Measurements from ENCODE around the genes PDLIM4, KIF3A, SEPTIN8 and LEAP2.

DNA sequence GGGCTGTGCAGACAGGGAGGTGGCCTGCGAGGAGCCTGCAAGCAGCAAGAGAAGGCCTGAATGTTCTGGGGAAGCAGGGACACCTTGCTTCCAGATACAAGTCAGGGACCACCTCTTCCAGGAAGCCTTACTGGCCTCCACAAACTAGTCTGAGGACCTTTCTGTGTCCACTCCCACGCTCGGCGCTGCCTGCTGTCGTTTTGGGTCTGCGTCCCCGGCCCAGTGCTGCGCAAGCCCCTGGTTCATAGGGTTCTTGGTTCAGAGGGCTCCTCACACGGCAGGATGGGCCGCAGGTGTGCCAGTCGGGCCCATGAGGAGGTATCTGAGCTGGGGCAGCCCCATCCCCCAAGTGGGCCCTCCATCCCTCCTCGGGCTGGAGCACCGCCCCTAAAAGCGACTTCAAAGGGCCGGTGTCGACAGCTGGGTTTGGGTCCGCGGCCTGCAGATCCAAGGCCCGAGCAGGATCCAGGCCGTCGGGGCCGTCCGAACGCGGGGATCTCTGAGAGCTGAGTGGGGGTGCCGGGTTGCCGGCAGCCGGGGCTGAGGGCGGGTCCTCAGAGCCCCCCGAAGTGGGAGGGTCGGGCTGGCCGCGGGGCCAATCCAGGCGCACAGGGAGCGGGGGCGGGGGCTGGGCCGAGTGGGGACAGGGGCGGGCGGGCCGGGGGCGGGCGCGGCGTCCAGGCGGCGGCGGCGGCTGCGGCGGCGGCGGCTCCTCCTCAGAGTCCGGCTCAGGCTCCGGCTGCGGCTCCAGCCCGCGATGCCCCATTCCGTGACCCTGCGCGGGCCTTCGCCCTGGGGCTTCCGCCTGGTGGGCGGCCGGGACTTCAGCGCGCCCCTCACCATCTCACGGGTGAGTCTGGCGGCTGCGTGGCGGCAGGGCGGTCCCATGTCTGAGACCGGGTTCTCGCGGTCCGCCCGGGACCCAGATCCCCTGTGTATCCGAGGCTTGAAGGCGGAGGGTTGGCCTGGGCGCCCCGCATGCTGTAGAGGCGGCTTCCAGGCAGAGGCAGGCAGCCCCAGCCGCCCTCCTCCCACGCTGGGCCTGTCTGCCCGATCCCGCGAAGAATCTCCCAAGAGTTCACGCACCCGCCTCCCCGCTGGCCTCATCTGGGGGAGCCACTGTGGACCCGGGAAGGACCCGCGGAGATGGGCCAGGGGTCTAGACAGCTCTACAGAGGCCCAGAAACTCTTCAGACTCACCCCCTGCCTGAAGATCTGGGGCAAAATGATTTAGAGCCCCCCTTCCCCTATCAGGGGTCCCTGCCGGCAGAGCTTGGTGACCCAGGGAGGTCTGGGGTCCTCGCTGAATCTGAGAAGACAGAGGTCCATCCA is at the start of gene PDLIM4:
TSS of gene PDLIM4 (plus strand) at position 719 of the 1,332 bp plus-strand sequence.
- PRO-cap = bidirectional peak, plus-strand start at position 719 of the sequence, minus-strand start at position 500 of the sequence

GRCh38 chr5:132278290-132278857 is 15.8 kb upstream of the SLC22A4 start:
- PRO-cap = no peak

DNA sequence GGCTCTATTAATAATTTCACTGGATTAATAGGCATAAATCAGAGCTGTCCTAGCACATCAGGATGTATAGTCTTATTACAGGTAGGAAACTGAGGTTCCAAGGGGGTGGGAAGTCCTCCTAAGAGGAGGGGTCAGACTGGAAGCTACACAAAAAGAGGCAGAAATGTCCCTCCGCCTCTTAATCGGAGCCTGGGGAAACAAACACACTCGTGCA is 1.3 kb upstream of the SLC22A4 start:
- PRO-cap = no peak

GRCh38 chr5:132368218-132368759 is 1.2 kb upstream of the SLC22A5 start:
- PRO-cap = no peak

DNA sequence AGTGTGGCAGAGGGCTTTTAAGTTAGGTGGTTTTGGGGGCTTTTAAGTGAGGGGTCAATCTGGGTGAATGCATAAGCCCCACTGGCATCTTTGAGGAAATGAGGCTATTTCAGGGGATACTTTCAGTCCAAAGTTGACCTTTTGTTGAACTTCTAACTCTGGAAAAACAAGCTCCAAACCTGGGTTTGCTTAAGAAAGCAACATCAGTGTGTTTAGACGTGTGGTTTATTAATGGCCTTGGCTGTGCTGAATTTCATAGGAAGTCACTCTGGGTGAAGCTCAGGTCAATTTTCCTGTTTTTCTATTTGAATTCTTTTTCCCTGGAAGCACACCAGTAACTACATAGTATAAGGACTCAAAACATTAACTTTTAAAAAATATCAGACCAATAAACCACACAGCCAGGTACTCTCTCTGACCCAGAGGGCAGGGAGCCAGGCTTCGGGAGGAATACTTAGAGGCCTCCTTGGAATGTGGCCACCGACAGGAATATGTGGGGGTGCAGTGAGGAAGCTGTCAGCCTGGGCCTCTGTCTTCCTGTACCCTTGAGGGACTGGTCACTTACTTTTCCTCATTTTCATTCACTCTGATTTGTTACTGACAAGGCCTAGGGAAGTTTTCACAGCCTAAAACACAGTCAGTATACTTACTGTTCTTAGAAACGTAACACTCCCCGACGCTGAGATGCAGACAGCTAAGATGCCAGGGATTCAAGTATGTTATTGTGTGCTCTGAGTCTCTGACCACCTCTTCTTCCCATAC is 18.8 kb downstream of the SLC22A5 start:
- PRO-cap = no peak

DNA sequence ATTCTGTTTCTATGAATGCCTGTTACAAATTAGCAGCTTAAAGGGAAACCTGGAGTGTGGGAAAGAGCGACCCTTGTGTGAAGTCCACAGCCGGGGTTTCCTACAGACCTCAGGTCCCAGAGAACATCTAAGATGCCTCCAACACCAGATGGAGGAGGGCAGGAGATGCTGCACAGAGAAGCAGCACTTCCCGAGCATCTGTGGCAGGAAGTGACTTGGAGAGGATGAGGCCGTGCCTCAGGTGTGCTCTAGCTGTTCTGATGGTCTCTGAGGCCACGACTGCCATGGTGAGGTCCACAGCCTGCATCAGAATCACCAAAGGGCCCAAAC is 26.7 kb downstream of the IRF1 start:
- PRO-cap = no peak

GRCh38 chr5:132471331-132472552 is 18.8 kb downstream of the IRF1 start:
- PRO-cap = no peak

DNA sequence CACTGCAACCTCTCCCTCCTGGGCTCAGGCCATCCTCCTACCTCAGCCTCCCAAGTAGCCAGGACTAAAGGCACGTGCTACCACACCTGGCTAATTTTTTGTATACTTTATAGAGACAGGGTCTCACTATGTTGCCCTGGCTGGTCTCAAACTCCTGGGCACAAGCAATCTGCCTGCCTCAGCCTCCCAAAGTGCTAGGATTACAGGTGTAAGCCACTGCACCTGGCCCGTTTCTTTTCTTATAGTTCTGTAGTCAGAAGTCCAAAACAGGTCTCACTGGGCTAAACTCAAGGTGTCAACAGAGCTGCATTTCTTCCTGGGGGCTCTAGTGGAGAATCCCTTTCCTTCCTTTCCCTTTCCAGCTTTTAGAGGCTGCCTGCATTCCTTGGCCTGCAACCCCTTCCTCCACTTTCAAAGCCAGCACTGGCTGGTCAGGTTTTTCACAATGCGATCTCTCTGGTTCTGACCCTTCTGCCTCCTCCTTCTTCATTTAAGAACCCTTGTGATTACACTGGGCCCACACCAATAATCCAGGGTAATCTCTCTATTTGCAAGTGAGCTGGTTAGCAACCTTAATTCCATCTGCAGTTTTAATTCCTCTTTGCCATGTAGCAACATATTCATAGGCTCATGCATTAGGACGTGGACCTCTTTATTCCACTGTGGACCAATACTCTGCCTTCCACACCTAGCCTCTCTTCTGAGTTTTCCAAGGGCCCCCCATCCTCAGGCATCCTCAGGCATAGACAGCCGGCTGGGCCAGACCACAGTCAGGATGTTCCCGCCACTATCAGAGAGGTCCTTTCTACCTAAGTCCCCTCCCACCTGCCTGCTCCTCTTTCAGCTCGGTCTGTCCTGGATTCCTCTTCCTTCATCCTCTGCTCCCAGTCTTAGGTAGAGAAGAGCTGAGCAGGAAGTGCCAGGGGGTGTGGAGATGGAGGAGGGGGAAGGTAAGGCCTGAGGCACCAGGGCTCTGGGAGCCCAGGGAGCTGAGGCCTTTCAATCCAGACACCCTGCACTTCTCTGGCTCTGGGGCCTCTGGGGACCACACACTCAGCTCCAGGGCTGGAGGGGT is 16.1 kb downstream of the IRF1 start:
- PRO-cap = no peak

DNA sequence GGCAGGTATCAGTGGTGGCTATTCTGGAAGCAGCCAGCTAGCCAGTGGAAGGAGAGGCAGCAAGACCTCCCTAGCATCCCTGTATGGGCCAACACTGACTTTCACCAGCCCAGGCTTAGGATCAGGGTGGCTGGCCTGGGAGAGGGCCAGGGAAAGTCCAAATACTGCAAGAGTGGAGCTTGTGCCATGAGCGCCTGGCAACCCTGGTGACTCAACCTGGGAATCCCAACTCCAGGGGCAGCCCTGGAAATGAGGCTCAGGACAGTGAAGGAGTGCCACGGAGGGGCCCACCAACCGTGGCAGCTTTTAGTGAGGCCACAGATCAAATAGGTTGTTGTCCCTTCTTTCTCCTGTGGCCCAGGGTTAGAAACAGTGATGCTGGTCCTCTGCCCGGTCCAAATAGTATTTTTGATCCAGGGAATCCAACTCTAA is 7.7 kb upstream of the IRF1 start:
- PRO-cap = no peak

- PRO-cap = bidirectional peak, plus-strand start at chr5:132737753, minus-strand start at chr5:132737505
These were observed at the start of gene KIF3A for GRCh38 chr5:132736636-132737812. KIF3A (minus strand) TSS chr5:132737546.

- PRO-cap = bidirectional peak, plus-strand start at chr5:132777255, minus-strand start at chr5:132777239; bidirectional peak, plus-strand start at chr5:132777351, minus-strand start at chr5:132777352
These were observed at the start of gene SEPTIN8 for GRCh38 chr5:132776865-132777599. SEPTIN8 (minus strand) TSS chr5:132777239.

DNA sequence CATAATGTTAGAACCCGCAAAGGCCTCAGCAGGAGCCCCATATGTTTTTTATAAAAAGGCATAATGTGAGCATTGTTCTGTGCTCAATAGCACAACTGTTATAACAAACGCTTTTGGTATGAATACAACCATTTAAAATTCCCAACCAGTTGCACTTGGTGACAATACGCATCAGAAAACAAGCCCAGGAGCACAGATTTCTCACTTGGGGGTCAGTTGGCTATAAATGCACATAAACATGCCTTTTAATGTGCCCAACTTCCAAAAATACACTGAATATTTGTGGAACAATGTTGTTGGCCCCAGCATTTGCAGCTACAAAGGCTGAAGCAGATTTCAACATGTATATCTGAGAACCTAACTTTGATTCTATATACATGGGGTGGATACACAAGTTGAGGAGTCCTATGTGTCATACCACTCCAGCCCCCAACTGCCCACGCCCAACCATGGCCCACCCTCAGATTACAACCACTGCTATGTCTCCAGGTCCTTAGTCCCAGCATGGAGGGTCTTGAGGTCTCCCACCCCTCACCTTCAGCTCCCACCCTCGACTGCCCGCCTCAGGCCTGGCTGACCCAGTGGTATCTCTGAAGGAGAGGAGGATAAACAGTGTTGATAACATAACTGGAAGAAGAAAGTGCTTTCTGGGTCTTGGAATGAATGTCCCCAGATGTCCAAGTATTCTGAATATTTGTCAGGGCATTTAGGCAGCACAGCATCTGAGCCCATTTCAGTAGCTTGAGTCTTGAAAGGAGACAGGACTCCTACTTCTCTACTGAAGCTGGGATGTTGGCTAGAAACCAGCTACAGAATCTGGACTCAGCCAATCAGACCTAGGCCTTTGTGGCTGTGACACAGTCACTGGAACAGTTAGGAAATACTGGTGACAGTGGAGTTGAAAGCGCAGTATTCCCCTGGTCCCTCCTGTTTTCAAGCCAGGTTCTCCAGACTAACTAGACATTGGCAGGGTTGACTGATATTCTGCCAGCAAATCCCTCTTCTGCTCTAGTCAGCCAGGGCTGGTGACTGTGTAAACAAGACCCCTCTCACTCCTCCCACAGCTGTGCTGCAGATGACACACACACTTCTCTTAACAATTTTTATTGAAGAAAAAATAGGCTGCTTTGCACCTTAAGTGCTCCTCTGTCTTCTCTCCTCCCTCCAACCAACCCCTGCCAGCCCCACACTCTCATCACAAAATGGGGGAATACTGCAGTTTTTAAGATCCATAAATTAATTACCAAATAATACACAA is 8.4 kb downstream of the SOWAHA start:
- PRO-cap = no peak

- PRO-cap = no peak
These were observed 12.9 kb downstream of the GDF9 start for GRCh38 chr5:132853184-132853893.

- PRO-cap = no peak
These were observed at the start of gene LEAP2 for GRCh38 chr5:132872898-132873907. LEAP2 (plus strand) TSS chr5:132873668.

- PRO-cap = no peak
These were observed 4.3 kb downstream of the LEAP2 start for GRCh38 chr5:132877358-132878482.

DNA sequence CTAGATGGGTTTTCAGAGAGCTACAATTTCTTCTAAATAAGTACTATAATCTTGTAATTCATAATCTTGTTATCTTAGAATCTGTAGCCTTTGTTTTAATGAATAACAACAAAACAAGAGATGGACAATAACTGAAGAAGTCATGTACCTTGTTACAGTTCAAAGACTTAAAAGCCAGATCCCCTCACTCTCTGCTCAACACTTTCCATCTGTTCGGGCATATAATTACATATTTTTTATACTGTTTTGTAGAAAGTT is 10.1 kb downstream of the LEAP2 start:
- PRO-cap = no peak

DNA sequence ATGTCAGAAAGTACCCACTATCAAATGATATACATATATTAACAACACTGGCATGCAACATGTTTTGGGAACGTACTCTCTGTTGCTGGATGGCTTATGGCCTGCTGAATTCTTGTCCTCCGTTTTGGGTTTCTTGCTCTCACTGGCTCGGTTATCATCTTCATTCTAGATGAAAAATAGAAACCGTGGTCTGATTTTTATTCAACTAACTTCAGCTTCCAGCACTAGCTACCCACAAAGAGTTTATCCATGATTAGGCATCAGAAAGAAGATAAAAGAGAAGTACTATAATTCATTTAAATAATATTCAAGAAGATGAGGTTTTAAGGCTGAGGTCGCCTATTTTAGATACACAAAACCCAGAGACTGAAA is 19.5 kb downstream of the LEAP2 start:
- PRO-cap = no peak

GRCh38 chr5:132915669-132915914 is 42.1 kb downstream of the LEAP2 start:
- PRO-cap = no peak

GRCh38 chr5:132951579-132951854 is 11.9 kb downstream of the AFF4 start:
- PRO-cap = no peak

DNA sequence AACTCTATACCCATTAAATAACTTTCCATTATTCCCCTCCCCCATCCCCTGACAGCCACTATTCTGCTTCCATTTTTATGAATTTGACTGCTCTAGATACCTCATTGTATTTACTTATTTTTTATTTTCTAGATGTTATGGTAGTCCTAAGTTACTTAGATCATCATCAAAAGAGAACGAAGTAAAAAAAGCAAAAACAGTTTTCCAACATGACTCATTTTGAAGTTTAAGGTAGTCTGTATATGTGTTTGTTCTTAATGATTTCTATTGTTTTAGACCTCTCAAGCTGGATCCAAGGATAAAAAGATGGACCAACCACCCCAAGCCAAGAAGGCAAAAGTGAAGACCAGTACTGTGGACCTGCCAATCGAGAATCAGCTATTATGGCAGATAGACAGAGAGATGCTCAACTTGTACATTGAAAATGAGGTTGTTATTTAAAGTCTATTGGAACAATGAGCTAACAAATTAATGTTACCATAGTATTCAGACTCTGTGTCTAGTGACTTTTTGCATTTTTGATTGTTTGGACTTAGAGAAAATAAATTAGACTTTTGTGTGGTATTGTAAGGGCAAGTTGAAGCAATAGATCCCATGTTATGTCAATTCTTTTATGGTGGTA is 44.1 kb downstream of the HSPA4 start:
- PRO-cap = no peak